Metastatic Liver Carcinoma in the Adrenal Gland (tissue), 2 donors: ENCODE measurements around the genes HSPH1 and B3GLCT.

DNA sequence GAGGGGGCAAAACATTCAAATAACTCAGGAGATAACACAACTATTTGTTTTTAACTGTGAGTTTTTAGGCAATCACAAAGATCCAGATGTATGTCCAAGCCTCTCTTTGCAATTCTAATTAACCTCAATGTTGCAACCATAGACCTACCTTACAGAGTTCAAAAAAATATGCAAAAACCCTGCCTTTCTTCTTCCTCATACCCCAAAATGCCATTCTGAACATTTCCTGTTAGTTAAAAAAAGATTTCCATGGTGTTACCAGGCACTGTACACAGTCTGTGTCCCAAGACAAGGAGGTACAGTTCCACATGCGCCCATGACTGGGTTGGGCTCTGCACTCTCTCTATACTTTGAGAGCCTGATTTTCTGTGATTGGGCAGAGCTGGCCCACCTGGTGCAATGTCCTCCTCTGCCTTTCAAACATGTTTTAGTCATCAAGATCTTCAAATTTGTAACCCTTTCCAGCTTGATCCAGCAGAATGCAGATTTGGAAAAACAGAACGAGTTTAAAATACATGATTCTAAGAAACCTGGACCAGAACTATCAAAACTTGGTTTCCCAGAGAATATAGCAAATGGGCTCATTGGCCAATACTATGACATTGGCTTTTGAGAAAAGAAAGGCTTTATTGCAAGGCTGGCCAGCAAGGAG, 2.6 kb downstream of the ALOX5AP start:
- PRO-cap, 2 experiments = no peak in any of the 2 experiments

DNA sequence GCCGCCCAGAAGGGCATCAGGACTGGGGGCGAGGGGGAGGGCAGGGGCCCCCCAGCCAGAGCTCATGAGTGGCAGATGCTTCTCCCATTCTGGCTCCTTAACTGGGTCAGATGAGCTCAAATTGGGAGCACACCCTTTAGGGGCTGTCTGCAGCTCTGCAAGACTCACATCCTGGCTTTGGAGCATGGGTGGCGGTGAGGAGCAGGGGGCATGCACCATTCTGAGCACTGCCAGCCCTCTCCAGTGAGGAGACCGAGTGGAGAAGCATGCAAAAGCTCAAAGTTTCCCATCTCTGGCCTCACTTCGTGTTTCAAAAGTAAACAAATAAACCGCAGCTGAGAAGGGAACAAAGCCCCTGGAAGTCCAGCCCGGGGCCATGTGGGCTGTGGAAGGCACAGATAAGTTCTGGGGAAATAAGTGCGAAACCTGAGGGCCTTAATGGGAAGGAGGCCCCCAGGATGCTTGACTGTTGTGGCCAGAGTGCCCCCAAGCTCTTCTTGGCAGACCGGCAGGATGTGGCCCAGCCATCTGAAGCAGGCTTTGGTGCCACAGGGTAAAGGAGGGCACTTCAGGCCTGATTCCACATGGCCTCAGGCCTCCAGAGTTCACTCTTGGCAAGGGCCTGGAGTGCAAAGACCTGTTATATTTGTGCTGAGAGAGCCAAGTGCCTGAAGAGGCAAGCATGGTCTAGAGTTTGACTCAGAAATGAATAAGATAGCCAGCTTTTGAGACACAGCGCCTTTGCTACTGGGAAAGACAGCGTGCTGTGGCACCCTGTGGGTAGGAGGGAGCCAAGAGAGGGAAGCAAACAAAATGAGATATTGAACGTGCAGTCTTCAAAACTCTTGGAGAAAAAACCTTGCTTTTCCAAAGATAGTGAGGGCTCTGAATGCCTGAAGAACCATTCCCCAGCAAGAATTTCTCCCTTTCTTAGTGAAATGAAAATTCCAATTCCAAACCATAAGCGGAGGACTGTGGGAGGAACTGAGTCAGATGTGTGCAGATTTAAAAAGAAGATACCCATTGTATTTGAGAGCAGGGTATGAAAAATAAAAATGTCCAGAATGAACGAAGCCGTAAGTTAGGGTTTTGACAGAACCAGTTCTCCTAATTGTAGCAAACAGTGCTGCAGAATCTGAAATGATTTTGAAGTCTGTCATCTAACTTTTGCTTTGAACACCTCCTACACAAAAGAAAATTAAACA, 1.3 kb downstream of the MEDAG start:
- PRO-cap, 2 experiments = no peak in any of the 2 experiments

DNA sequence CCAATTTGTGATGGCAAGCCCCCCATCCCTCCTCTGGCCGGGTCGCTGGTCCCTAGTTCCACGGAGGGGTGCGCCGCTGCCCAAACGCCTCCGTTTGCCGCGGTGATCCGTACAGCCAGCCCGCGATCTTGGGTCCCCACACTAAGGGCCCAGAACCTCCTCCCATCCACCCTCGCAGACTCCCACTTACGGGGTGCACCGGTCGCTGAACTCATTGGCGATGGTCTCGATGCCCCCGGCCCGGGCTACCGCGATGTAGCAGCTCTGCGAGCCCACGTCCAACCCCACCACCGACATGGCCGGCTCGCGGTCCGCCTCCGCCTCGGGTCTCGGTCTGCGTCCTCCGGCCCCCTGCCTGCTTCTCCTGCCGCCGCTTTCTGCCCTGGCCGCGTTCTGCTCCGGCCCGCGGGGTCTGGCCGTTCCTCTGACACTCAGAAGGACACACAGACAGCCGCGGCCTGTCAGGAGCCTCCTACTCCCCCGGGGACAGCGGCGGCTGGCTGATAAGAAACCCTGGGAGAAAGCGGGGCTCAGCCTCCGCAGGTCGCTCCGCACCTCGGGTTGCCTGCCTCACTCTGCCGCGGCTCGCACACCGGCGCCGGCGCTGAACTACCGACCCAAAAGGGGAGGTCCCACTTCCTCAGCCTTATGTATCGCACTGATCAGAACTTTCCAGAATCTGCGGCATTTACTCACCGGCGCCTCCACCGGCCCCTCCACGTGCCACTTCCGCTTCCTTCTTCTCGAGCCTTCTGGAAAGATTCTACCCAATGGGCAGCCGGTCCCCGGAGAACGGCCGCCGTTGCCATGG, at the start of gene HSPH1:
TSS of gene HSPH1 (minus strand) at position 619 of the 811 bp plus-strand sequence.
- PRO-cap, 2 experiments = peak in 2 of 2 experiments; most common minus-strand start position 623 of the sequence (in 2)

GRCh38 chr13:31199489-31200284, at the start of gene B3GLCT:
Gene B3GLCT, plus strand, starts transcription at chr13:31199975.
- PRO-cap, 2 experiments = peak in 2 of 2 experiments; most common plus-strand start chr13:31199948 (in 2)

DNA sequence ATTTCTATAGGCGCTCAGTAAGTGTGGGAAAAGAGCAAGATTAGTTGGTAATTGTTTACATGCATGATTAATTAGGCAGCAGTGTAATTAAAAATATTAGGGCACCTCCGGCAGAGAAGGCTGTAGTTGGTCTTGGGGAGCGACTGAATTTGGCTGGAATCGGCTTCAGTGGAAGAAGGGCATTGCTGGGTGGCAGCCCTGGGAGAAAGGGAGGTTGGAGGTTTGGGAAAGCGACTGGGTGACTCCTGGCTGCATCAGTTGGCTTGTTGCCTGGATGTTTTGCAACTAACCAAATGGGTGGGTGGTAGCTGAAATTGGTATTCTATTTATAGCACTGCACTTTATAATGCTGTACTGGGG, 1.5 kb downstream of the B3GLCT start:
- PRO-cap, 2 experiments = no peak in any of the 2 experiments

- PRO-cap, 2 experiments = no peak in any of the 2 experiments
Measured at GRCh38 chr13:31945100-31945499, 86.5 kb upstream of the FRY start.

DNA sequence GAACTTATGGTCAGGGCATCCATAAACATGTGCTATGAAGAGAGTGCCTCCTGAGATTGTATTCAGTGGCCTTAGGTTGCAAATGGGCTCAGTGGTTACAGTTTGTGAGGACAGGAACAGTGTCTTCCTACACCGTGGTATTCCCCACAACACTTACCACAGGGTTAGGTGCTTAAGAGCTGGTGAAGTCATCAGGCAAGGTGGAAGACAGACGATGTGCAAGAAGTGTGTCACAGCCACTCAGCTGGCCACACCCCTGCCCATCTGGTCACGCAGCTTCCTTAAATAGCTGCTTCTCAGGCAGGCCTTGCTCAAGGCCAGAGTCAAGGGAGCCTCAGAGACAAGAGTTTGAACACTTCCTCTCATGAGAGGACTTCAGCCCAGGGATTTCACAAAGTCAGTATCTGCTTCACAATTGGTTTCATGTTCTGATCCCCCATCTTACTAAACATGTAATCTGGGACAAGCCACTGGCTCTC, 80.4 kb upstream of the FRY start:
- PRO-cap, 2 experiments = no peak in any of the 2 experiments

GRCh38 chr13:32159195-32159520, 127.6 kb downstream of the FRY start:
- PRO-cap, 2 experiments = no peak in any of the 2 experiments

- PRO-cap, 2 experiments = peak in 2 of 2 experiments; most common plus-strand start chr13:32254182 (in 2)
Measured at GRCh38 chr13:32253837-32254751, 61.1 kb downstream of the ZAR1L start.

- PRO-cap, 2 experiments = no peak in any of the 2 experiments
Measured at GRCh38 chr13:32290710-32291249, 24.4 kb downstream of the ZAR1L start.

DNA sequence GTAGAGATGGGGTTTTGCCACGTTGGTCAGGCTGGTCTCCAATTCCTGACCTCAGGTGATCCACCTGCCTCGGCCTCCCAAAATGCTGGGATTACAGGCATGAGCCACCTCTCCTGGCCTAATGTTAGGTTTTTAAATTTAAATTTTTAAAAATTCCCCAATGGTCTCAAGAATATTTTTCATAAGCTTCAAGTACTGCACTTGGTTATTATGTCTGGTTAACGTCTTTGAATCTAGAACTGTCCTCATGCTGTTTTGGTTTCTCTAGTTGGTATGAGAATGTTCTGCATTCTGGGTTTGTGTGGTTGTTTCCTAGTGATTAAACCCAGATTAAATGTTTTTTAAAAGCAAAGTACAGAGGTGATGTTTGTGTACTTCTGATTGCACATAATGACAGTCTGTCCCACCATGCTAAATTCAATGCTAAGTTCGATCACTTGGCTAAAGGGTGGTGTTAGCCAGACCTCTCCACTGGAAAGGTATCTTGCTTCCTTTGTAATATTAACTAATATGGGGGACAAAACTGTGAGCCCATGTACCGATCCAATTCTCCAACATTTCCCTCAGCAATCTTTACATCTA, 14.7 kb downstream of the N4BP2L1 start:
- PRO-cap, 2 experiments = no peak in any of the 2 experiments

GRCh38 chr13:32422540-32423089, 5.3 kb downstream of the N4BP2L1 start:
- PRO-cap, 2 experiments = no peak in any of the 2 experiments

DNA sequence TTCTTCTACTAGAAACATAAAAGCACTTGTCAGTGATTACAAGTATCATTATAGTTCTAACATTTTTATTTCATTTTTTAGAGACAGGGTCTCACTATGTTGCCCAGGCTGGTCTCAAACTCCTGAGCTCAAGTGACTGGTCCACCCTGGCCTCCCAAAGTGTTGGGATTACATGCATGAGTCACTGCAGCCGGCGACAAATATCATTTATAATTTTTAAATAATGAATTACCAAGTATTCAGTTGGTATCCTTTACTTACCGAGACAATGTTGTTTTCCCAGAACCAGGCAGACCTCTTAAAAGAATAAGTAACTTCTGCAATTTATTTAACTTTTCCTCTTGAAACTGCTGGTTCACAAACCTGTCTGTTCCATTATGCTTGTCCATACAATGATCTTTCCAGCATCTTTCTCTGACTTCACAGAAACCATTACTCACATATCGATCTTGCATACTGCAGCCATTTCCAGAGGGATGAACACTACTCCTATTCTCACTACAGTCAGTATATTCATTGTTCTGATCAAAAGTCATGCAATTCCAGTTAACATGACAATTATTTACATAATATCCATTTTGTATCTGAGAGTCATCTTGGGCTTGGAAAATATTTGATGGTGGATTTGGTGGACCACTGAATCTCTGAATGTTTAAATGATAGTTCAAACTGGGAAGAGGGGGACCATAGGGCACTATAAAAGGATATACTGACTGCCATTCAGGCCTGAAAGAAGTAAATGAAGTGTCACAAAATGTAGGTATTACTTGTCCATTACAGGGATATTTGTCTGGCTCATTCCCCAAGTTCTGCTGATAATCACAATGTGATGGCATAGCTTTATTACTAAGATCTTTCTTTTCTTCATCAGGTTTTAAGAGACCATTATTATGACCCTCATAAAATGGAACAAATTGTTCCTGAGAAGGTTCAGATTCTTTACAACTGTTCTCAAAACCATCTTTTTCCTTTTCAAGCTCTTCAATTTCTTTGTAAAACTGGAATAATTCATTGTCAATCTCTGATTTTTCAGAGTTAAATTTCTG, 2.8 kb downstream of the N4BP2L2 start:
- PRO-cap, 2 experiments = no peak in any of the 2 experiments

GRCh38 chr13:32672220-32672783, 86.0 kb downstream of the PDS5B start:
- PRO-cap, 2 experiments = no peak in any of the 2 experiments

- PRO-cap, 2 experiments = no peak in any of the 2 experiments
Measured at GRCh38 chr13:32780429-32780693, 194.1 kb downstream of the PDS5B start.

DNA sequence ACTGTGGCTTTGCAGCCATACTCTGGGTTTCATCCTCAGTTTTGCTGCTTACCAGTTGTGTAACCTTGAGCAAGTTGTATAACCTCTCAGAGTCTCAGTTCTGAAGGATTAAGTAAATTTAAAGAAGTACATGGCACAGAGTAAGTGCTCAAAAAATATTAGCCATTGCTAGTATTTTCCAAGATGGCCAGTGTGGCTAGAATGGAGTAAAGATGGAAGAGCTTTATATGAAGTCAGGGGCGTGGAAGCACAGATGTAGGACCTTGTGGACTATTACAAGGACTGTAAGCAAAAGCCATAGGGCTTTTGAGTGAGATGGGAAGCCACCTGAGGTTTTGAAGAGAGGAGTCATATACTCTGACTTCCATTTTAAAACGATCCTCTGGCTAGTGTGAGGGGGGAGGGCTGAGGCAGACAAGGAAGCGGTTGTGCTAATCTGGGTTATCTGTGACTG, 203.7 kb downstream of the PDS5B start:
- PRO-cap, 2 experiments = no peak in any of the 2 experiments

DNA sequence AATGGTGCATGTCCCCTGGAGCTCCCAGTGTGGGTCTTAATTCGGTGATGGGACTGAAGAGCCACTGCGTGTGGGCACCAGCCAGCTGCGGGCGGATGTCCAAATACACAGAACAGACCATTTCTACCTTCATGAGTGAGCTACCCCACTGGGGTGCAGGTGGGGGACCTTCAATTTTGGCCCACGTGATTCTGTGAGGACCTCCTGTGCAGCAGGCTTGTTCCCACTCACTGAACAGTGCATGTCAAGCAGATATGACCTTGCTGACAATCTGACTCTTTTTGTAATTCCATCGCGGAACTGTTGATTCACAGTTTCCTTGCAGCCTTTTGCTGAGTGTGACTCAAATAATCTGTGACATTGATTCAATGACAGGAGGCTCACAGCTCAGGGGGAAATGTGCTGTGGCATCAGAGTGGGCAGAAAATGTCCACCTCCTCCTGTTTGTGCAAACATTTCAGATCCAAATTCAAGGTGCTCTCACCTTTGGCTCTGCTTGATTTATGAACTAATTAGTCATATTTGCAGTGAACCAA, 170.2 kb upstream of the KL start:
- PRO-cap, 2 experiments = no peak in any of the 2 experiments

DNA sequence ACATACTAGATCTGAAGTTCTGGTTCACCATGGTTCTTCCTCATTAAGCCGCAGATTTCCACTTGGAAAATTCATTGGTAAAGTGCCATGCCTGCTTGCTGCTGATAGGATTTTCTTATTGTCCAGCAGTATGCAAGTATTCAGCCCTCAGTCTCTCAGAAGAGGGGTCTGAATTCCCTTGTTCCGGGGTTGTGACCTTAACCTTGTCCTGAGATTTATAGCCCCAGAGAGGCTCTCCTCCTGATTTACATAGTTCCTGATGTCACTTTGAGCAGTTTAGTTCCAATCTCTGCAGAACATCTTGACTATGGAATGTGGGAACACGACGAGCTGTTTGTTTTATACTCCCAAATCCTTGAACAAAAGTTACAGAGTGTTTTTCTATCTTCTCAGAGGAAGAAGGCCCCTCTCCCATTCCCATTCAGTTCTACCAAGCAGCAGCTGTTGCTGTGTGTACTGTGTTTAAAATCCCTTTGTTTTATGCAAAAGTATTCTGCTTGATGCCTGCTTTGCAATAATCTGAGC, 74.5 kb downstream of the KL start:
- PRO-cap, 2 experiments = no peak in any of the 2 experiments

DNA sequence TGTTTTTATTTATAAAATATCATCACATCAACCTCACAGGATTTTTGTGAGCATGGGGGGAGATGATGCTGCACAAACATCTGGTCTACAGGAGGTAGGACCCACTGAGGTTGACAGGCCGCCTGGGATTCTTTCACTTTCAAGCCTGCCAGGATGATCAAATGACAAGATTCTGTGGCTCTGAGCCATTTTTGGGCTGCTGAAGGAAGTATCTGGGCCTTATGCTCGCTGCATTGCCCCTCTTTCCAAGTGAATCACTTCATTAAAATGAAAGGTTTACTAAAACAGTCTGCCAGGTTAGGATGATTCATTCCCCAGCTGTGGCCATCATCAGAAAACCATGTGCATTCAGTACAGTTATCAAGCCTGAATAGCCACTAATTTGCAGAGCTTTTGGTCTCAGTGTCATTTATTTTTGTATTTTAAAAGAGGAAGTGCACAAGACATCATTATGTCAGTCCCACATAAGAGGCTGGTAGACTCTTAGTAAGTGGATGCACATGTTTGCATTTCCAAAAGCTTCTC, 34.4 kb downstream of the STARD13 start:
- PRO-cap, 2 experiments = no peak in any of the 2 experiments

GRCh38 chr13:33282601-33283269, 2.8 kb downstream of the STARD13 start:
- PRO-cap, 2 experiments = no peak in any of the 2 experiments